HTERT-HM (cell line): Measurements from ENCODE around the genes USP53, PDE5A and QRFPR.

DNA sequence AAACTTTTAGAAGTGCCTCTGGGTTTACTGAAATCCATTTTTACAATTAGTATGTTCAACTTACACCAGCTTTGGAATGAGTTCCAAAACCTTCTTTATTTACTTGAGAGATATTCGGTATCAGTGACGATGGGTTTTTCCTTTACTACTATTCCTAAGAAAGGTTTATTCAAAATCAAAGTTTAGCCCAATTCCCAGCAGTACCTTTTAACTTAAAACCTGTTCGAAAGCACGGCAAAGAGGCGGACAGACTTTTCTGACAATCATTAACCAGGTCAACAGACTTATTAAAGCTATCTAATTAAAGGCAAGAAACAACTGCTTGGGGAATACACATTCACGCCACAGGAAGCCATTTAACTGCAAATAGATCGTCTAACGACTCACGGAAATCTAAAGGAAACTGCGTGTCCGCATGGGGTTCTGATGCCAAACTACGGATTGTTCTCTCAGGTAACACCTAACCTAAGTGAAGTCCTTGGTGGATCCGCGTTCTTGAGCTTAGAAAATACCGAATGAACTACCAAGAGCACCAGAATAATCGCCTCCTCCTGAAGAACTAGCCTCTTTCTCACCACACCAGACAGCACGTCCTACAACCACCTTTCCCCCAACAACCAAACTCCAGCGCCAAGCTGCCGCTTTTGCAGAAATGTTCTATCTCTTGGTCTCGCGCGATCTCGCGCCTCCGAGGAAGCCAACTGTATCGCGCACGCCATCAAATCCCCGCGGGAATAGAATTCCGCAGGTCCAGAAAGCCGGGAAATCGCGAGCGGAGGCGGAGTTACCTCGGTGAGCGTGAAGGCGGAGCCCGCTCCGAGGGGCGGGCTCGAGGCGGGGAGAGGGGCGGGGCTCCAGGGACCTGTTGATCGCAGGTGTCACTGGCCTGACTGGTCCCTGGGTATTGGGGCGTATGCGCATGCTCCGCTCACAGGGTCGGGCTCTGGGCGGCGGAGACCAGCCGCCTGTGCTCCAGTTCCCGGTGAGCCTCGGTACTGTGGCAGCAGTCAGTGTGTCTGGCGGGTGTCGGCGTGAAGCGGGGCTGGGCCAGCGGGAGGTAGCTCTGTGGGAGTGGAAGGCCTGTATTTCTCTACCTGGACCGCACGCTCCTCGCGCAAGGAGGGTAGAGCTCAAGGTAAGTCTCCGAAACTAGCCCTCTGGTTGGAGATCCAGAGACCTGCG, at the start of gene USP53:
Gene USP53 (plus strand): TSS at position 975 of the 1,182 bp plus-strand sequence.
- RRBS = 0% methylated on average over 2 of the region's 66 CpGs

DNA sequence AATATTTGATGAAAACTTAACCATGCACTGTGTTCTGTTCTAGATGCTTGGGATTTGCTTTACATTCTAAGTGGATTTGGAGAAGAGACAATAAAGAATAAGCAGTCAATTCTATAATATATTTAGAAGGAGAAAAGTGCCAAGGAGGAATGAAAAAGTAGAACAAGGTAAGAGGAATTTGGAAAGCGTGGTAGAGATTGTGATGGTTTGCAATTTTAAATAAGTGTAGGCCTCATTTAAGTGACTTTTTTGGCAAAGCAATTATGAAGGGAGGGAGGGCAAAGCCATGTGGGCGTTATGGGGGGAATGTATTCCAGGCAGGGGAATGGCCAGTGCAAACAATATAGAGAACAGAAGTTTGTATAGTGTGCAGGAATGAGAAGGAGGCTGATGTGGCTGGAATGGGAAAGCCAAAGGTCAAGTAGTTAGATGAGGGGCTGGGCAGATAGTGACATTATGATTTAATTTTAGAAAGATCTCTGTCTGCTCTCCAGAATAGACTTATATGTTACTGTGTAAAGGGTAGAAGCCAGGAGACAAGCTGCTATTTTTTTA, 5.1 kb downstream of the USP53 start:
- RRBS = no CpG with 5 or more reads among the region's 2 CpGs

GRCh38 chr4:119524980-119525722, 103.5 kb downstream of the PDE5A start:
- RRBS = no CpG with 5 or more reads among the region's 5 CpGs

GRCh38 chr4:119551120-119551651, 77.4 kb downstream of the PDE5A start:
- RRBS = no CpG with 5 or more reads among the region's 1 CpG

- RRBS = 0% methylated on average over 11 of the region's 78 CpGs
Observed at GRCh38 chr4:119628271-119629494, at the start of gene PDE5A. Gene PDE5A, minus strand, starts transcription at chr4:119628804.

- RRBS = no CpG with 5 or more reads among the region's 3 CpGs
Observed at GRCh38 chr4:119707136-119707615, 78.6 kb upstream of the PDE5A start.

DNA sequence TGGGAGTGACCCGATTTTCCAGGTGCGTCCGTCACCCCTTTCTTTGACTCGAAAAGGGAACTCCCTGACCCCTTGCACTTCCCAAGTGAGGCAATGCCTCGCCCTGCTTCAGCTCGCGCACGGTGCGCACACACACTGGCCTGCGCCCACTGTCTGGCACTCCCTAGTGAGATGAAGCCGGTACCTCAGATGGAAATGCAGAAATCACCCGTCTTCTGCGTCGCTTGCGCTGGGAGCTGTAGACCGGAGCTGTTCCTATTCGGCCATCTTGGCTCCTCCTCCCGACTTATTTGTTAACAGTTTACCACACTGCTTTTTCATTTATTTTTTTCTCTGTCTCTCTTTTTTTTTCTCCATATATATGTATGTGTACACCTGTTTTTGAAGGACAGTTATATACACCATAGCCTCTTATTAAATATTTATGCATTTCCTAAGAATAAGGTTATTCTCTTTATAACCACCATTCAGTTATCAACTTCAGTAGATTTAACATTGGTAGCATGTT, 112.1 kb downstream of the MAD2L1 start:
- RRBS = no CpG with 5 or more reads among the region's 18 CpGs

- RRBS = no CpG with 5 or more reads among the region's 9 CpGs
Observed at GRCh38 chr4:120648357-120648737, 274.2 kb downstream of the PRDM5 start.

DNA sequence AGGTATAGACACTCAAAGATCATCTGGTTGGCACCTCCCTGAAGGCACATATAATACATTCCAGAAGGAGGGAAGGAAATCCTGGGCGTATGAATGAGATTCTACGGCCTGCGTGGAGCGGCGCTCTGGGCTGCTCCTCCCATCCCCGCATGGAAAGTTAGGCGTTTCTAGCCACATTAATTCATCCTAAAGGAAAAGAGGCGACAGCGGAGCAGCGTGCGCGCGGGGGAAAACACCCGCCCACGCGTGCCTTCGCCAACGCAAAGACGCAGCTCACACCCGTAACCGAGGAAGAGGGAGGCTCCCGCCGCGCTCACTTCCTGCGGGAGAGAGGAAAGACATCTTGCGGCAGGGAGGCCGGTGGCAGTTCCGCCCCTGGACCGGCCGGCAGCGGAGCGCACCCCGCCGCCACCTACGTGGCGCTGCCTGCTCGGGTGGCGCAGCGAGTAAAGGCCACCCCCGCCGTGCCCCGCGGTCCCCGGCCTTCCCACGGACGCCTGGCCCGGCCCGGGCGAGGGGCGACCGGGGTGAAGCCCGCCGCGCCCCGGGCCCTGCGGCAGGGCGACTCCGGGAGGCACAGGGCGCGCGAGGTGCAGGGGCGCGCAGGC, 532 bp downstream of the PRDM5 start:
- RRBS = 1% methylated on average over 17 of the region's 63 CpGs

DNA sequence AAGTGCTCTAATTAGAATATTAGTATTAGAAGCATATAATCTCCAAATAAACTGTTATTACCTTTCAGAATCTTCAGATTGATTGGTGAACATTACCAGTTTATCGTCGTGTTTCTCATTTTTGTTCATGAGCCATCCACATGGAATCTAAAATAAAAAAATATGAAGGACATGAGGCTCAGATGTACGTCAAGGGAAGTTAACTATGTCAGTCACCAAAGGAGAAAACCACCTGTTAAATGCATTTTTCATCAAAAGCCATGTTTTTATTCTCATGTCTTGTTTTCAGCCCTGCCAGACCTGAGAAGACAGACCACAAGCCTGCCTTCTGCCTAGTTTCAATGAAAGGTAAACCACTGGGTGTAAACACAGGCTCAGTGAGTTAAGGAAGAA, 52.2 kb upstream of the TNIP3 start:
- RRBS = no CpG with 5 or more reads among the region's 3 CpGs

- RRBS = no CpG with 5 or more reads among the region's 31 CpGs
Observed at GRCh38 chr4:121380804-121381291, at the start of gene QRFPR. Gene QRFPR, minus strand, starts transcription at chr4:121381018.

GRCh38 chr4:122307915-122308382, 70.9 kb upstream of the ADAD1 start:
- RRBS = no CpG with 5 or more reads among the region's 2 CpGs

- RRBS = 37% methylated on average over 2 of the region's 8 CpGs
Observed at GRCh38 chr4:122700078-122700716, 32.3 kb upstream of the BBS12 start.

GRCh38 chr4:122775998-122776551, 43.6 kb downstream of the BBS12 start:
- RRBS = no CpG with 5 or more reads among the region's 4 CpGs

DNA sequence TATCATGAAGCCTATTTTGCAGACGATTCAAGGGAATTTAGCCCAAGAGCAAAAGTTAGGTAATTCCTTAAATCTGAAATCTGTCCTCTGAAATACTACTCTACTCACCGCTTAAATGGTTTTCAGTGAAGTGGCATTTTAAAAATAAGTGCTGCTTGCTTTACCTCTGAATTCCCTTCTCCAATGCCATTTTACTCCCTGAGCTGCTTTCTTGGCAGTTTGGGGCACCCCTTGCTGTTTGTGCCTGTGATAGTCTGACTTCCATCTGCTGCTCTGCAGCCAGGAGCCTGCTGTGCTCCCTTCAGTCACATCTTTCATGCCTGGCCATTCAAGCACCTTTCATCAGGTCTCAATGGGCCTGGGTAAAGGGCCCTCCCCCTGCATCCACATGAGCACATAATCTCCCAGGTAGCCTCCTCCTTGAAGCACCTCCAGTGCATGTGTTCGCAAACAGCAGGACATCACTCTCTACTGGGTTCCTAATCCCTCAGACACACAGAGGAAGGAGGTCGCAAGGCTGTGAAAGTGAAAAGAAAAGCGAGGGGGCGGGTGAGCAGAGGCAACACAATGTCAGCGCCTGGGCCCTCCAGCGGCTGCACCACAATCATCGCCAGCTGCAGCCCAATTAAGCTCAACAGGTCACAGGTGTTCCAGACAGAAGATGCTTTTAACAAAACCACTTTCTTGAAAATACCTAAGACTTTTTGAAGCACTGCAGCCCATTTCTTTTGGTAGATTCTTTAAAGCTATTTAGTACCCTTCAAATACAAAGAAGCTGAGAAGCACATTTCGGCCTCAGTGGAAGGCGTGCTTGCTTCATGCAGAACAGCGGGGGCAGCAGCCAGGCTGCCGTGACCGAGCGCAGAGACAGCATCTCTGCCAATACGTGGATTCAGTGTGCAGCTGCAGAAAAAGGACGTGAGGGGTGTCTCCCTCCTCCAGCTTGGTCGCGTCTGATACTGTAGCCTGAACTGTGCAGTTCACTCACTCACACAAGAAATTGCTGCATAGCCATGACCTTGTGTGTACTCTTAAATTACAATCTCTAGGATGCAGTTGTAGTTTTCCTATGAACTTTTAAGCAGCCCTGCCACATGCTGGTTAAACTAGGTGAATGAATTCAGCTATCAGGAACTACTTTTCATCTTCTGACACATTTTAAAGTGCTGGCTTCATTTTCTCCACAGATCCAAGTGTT, 92.3 kb upstream of the SPRY1 start:
- RRBS = no CpG with 5 or more reads among the region's 19 CpGs

DNA sequence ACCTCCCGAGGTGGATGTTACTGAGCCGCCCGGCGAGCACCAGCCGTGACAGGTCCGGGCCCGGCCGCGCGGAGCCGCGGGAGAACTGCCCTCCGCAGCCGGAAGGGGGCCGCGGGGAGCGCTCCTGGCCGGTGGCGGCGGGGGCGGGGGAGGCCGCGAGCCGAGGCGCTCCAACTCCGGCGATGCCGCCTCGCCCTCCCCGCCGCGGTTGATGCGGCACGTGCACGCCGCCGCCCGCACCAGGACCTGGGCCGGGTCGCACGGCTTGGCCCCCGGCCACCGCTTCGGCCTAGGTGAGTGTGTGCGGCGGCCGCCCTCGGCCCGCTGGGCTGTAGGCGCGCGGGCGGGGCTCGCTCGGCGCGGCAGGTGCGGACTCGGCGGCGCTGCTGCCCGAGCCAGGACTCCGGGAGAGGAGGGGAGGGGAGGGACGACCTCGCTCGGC, 1.6 kb downstream of the SPRY1 start:
- RRBS = 2% methylated on average over 37 of the region's 66 CpGs

DNA sequence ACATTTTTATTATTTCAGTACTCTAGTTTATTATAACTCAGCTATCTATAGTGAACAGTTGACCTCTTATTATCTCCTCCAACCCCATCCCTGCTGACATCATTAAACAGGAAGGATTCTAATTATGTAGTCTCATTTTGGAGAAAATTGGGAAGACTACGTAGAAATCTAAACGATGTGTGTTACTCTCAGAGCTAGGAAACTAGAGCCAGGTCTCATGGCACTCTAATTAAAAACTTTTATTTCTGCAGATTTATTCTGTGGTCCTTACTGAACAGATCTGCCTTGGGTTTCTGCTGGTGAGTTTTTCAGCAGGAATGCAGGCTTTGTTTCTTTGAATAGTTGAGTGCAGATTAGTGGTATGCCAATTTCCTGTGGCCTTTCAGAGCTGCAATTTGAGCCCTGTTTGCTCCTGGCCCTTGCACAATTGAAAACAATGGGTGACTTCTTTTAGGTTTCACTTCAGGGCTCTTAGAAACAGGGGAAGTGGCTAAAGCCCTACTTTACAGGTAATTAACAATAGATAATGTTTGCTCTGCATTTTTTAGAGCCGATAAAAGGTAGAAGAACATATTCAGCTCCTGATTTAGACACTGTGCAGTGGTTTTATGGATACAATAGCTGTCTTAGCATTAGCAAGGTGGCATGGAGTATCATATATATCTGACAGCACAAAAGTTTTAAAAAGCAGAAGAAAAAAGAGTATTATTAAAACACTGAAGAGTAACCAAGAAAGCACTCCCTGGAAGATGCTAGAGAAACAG, 21.8 kb downstream of the SPRY1 start:
- RRBS = no CpG with 5 or more reads among the region's 3 CpGs

GRCh38 chr4:123599576-123600336, 203.2 kb downstream of the SPRY1 start:
- RRBS = no CpG with 5 or more reads among the region's 3 CpGs